Hematopoietic multipotent progenitor cell (in vitro differentiated cells): ENCODE measurements around a stretch of chr1.

DNA sequence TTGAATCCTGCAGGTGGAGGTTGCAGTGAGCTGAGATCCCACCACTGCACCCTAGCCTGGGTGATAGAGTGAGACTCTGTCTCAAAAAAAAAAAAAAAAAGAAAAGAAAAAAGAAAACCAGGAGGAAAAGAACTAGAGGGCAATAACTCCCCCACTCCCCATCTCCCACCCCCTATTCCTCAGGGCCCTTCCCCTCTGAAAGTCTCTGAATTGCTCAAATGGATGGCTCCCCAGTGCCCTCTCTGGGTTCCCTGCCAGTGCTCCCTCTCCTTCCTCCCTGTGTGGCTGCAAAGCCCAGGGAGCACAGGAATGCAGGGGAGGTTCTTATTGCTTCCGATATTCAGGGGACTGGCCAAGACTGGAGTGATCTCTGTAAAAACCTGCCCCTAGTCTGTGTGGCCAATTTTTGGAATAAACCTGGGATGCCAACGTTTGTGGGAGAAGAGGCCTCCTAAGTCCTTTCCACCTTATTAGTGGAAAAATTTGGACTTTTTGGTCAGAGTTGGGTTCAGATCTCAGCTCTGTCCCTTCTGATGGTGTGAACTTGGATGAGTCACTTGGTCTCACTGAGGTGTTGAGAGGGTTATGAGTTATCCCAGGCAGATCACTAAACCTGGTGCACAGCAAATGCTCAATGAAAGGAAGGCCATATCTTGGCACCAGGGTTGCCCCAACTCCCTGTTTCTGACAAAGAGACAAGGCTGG lies 13.4 kb upstream of the ARHGEF10L start:
- CAGE, long polyA plus RNA, result no peak

- CAGE, long polyA plus RNA, result no peak
Measured at GRCh38 chr1:17539121-17539485, 395 bp upstream of the ARHGEF10L start.

- CAGE, long polyA plus RNA, result no peak
Measured at GRCh38 chr1:17540310-17540673, 794 bp downstream of the ARHGEF10L start.

GRCh38 chr1:17567576-17568180 lies 28.2 kb downstream of the ARHGEF10L start:
- CAGE, long polyA plus RNA, result no peak

GRCh38 chr1:17605562-17606300 lies 66.2 kb downstream of the ARHGEF10L start:
- CAGE, long polyA plus RNA, result no peak

GRCh38 chr1:17632196-17633079 lies 92.9 kb downstream of the ARHGEF10L start:
- CAGE, long polyA plus RNA, result no peak

GRCh38 chr1:17669475-17670205 lies 85.5 kb upstream of the ACTL8 start:
- CAGE, long polyA plus RNA, result no peak

DNA sequence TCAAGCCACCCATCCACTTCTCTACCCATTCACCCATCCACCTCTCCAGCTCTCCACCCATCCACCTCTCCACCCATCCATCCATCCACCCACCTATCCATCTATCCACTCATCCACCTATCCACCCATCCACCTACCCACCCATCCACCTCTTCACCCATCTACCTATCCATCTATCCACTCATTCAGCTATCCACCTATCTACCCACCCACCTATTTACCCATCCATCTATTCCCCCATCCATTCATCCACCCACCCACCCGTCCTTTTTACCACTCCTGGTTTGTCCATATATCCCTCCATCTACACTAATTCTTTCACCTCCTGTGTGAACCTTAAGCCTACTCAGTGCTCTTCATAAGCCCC lies 105.7 kb downstream of the ACTL8 start:
- CAGE, long polyA plus RNA, result no peak

- CAGE, long polyA plus RNA, result no peak
Measured at GRCh38 chr1:18007332-18007752, 100.3 kb upstream of the IGSF21 start.

DNA sequence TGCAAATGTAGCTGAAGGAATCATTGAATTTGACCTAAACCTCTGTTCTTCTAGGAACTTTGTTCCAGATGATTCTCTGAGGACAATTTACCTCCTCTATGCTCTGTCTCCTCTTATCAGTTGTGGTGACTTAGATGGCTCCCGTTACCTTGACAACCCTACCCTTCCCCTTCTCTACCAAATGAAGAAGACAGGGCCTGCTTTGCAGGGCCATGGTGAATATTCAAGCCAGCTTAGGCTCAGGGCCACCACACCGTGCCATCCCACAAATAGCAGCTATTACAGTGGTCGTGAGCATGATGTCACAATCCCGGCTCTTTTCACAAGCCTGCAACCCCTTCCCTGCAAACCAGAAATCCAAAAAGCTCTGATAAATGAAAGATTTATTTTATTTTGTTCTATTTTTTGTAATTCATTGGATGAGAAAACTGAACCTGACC lies 157.1 kb downstream of the IGSF21 start:
- CAGE, long polyA plus RNA, result no peak

- CAGE, long polyA plus RNA, result no peak
Measured at GRCh38 chr1:18901725-18902273, 556 bp downstream of the ALDH4A1 start.

DNA sequence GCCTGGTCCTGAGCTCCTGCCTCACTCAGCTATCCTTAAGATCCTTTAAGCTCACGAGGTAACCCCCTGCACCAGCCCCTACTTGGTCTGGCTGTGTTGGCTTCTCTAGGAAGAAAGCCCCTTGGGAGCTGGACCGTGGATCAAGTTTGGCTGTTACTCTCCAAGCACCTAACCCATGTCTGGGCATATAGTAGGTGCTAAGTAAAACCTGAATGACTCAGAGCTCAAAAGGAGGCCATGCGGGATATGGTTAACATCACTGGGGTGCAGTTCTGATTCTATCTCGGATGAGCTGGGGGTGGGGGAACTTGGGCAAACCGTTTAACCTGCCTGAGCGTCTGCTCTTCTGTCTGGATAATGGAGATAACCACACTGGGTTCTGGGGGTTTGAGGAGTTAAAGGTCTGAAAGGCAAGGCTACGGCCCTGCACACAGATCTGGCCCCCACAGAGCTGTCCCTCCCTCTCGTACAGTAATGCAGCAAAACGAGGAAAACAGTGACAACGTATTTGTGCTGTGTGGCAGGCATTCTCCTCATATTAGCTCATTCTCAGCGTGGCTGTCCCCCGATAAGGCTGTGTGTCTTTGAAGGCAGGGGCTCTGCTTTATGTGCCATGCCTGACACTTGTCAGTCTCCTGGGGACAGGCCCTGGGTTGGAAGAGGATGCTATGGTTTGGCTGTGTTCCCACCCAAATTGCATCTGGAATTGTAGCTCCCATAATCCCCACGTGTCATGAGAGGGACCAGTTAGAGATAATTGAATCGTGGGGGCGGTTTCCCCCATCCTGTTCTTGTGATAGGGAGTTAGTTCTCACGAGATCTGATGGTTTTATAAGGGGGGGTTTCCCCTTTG lies 6.6 kb upstream of the ALDH4A1 start:
- CAGE, long polyA plus RNA, result no peak

- CAGE, long polyA plus RNA, result no peak
Measured at GRCh38 chr1:18925148-18925774, 22.9 kb upstream of the ALDH4A1 start.

DNA sequence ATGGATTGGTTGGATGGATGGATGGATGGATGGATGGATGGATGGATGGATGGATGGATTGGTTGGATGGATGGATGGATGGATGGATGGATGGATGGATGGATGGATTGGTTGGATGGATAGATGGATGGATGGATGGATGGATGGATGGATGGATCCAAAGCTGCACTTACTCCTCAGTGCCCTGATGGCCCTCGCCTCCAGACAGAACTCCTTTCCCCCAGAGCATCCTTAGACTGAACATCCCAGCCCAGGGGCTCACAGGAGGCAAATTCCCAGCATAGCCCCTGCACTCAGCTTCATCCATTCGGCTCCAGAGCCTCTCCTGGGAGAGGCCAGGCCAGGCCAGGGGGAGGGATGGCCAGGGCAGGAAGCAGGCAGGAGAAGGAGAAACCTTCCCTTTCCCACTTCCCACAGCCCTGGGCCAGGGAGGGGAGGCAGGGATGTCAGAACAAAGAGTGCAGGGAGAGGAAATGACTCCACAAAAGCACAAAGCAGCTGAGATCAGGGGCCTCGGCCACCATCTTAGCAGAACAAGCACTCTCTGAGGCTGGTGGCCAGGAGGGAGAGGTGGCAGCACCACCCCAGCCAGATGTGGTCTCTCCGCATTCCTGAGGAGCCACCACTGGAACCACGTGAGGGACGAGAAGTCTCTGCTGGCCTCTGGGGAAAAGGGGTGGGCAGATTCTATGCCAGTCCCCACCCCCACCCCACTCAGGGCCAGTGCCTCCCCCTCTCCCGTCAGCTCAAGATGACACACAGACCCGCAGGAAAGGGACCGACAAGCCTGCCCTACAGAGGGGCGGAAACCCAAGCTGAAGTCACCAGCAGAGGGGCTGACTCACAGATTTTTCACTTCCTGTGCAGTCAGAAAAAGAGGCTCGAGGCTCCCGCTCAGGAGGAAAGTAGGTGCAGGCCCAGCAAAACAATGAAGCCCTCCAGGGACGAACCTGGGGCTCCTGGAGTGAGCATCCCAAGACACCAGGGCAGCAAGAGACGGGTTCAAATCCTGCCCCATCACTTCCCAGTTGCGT lies 24.0 kb upstream of the ALDH4A1 start:
- CAGE, long polyA plus RNA, result no peak

GRCh38 chr1:18941827-18942259 lies 14.6 kb downstream of the IFFO2 start:
- CAGE, long polyA plus RNA, result no peak

GRCh38 chr1:18955095-18955416 lies 1.4 kb downstream of the IFFO2 start:
- CAGE, long polyA plus RNA, result no peak

DNA sequence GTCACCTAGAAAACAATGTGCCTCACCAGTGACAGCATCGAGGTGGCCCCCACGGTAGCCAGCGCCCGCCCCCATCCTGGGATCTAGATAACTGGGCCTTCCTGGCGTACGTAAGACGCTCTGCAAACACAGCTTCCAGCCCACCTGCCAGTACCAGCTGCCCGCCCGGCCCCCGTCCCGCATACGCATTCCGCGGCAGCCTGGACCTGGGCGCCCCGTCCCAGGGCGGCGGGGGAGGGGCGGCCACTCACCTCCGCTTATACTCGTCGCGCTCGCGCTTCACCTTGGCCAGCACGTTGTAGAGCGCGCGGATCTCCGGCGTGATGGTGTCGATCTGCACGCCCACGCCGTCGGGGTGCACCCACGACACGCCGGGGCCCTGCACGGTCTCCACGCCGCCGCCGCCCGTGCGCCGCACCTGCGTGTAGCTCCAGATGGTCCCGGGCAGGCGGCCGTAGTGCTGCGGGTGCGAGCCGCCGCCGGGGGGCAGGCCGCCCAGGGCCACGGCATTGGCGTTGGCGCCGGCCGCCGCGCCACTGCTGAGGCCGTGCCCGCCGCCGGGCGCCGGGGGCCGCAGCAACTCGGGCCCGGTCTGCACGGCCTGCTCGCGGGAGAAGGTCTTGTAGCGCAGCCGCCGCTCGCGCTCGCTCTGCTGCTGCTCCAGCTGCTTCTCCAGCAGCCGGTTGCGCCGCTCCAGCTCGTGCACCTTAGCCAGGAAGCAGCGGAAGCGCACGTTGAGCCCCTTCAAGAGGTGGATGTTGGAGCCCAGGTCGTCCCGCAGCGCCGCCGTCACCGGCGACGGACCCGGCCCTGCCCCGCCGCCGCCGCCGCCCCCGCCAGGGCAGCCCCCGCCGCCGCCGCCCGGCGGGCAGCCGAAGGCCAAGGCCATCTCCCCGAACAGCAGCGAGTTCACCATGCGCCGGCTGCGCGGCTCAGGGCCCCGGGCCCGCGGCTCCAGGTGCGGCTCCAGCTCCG lies 772 bp downstream of the IFFO2 start:
- CAGE, long polyA plus RNA, result no peak

- CAGE, long polyA plus RNA, result no peak
Measured at GRCh38 chr1:19089485-19090009, 120.5 kb downstream of the UBR4 start.

GRCh38 chr1:19122485-19123208 lies 87.4 kb downstream of the UBR4 start:
- CAGE, long polyA plus RNA, result no peak

- CAGE, long polyA plus RNA, result no peak
Measured at GRCh38 chr1:19156672-19157031, 53.4 kb downstream of the UBR4 start.